CD14-positive monocyte (primary cell): ENCODE results near the genes INA and CFAP58.

GRCh38 chr10:103192399-103192776, 684 bp downstream of the NT5C2 start:
- CAGE, long polyA plus RNA = start-site peak on the plus strand at chr10:103192641-103192707, 135 and 205 reads in 2 replicates

- CAGE, long polyA plus RNA = no peak
Observed at GRCh38 chr10:103276543-103277261, at the start of gene INA. INA (plus strand) TSS chr10:103277138.

- CAGE, long polyA plus RNA = no peak
Observed at GRCh38 chr10:103394110-103394596, 2.1 kb downstream of the ATP5MK start.

- CAGE, long polyA plus RNA = no peak
Observed at GRCh38 chr10:103396942-103397290, 490 bp downstream of the PDCD11 start.

DNA sequence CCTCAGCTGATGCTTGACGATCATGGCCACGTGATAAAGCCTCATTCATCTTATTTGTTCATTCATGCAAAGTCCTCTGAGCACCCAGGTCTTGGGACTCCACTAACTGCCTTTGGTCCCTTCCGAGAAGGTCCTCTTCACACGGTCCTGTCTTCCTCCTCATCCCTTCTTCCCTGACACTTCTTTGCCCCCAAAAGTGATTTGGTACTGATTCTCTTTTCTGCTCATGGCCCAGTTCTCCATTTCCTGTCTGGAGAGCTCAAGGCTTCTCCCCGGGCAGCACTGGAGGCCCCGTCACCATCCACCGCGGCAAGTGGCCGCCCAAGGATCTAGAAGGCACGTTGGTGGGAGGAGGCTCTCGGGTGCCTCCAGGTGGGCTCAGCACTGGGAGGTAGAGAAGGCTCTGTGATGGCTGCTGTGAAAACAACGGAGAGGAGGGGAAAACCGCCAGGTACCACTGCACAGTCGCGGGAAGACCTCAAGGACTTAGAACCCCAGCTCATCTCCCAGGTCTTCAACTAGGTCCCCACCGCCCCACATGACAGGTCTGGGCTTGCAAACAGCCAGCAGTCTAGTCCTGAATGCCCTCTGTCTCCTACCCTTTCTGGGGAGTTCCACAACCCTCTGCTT, 134.4 kb downstream of the NEURL1 start:
- CAGE, long polyA plus RNA = no peak

DNA sequence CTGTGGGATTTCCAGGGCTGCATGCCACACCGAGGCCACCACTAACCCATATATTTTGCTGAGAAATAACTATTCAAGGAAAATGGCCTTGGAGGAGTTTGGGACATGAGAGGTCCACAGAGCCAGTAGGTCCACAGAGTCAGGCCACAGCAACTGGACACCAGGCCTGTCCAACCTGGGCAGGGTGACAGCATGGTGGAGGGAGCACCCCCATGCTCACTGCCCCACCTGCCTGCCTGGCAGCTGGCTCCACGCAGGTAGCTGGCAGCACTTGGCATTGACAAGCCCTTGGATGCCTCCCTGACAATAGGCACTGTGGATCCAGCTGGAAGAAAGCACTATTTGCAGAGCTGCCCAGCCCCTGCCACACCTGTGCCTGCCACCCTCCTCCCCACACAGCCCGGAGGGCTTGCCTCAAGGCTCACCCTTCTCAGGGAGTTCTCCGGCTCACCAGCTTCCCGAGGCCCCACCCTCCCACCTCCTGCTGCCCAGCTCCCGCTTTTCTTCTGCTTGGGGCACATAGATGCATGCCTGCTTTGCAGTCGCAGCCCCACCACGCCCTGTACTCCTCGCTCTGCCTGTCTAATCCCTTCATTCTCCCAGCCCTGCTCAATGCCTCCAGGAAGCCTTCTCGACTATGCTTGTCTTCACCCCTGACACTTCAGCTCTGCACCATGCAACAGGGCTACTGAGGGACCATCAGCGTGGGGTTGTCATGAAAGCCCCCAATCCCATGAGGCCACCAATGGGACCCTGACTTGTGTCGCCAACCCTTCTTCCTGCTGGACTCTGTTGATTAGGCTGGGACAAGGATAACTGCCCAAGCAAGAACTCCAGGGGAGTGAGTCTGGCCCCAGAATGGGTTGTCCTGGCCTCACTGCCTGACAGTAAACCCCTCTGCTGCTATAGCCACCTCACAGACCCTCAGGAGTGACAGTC, 160.2 kb downstream of the NEURL1 start:
- CAGE, long polyA plus RNA = no peak

- CAGE, long polyA plus RNA = no peak
Observed at GRCh38 chr10:103691977-103692352, 163.4 kb downstream of the SH3PXD2A start.

- CAGE, long polyA plus RNA = no peak
Observed at GRCh38 chr10:103776670-103777377, 78.6 kb downstream of the SH3PXD2A start.

DNA sequence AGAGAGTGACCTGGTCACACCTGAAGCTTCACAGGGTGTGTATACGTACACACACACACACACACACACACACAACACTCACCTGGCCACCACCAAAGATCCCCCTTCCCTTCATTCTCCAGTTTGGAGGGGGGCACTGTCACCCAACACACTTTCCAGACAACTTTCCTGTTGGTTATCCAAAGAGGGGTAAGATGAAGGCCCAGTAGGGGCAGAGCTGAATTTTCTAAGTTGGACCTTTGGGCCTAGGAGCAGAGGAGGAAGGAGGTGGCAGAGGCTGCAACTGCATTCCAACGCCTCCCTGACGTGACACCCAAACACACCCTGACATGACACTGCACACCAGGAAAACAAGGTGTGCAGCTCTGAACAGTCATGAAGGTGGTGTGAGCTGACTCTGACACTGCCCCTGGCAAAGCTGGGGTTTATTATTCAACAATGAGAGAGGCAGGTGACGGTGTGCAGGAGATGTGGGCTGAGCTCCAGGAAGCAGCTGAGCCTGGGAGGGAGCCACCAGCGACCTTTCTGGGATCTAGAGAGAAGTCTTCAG, 65.8 kb downstream of the SH3PXD2A start:
- CAGE, long polyA plus RNA = no peak

DNA sequence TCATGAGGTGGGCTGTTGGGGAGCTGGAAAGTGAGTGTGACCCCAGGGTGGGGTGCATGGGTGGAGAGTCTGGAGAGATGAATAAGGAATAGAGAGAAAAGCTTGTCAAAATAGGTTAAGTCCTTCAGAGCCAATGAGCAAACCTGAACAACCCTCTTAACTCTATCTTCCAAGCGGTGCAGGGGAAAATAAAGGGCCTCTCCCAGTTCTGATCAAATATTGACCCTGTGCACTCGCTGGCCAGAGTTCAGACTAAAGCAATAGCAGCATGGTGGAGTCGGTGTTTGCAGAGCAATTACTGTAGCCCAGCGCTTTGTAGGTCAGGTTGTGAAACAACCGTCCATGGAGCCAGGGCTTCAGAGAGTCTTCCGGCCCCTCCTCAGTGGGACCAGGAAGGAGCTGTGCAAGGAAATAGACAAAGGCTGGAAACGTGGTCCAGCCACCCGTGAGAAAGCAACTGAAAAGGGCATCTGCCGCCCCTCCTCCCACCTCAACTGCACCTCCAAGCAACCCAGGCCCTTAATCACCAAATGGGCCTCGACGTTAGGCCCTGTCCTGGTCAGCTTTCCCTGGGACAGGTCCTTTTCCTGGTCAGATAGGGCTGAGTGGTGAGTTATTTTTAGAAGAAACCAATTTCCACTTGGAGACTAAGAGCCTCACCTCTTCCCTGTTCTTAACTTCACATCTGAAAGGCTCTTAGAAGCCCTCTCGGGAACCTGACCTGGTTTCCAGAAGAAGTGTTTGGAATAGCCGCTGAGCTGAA, 61.1 kb downstream of the SH3PXD2A start:
- CAGE, long polyA plus RNA = no peak

DNA sequence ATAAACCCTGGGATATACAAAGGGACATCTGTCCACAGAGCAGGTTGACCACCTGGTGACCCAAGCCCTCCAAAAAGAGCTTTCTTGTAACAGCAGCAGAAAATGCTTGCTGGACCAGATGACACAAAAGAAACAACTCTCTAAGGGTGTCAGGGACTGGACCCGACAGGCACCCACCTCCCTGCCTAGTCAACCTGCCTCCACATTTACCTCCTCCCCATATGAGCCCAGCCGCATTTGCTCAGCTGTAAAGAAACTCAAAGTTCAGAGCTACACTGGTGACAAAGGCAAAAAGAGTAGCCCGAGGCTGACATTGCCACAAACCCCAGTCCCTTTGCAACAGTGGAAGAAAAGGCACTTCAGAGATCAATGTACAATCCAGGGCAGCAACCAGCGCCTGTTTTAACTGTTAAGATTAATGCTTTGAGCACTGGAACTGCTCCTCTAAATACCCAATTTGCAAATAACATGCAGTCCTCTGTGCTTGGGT, 1.5 kb downstream of the SH3PXD2A start:
- CAGE, long polyA plus RNA = no peak

- CAGE, long polyA plus RNA = no peak
Observed at GRCh38 chr10:103910759-103911758, 6.9 kb downstream of the STN1 start.

GRCh38 chr10:104005858-104006250, 38.9 kb downstream of the SLK start:
- CAGE, long polyA plus RNA = no peak

GRCh38 chr10:104021496-104022247, 54.7 kb downstream of the SLK start:
- CAGE, long polyA plus RNA = no peak

- CAGE, long polyA plus RNA = no peak
Observed at GRCh38 chr10:104059283-104060007, 26.2 kb downstream of the COL17A1 start.

DNA sequence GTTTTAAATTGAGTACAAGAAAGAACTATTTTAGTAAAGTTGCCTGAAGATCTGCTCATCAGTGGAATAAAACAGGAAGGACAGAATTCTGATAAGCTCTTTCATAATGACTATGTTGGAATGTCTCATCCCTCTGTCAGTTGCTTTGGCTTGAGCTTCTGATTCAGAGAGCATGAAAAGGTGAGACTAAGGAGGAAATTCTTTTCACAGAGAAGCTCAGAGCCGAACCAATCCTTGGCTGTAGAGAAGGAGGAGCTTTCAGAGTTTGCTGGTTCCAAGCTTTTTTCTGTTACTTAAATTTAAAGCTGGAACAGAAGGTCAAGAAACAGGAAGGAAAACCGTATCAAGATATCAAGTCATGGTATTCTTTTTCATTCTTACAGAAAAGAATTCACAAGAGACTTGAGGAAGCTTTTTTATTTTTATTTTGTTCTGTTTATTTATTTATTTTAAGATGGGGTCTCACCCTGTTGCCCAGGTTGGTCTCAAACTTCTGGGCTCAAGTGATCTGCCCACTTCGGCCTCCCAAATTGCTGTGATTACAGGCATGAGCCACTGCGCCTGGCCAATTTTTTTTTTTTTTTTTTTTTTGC, 24.1 kb downstream of the GSTO2 start:
- CAGE, long polyA plus RNA = no peak

GRCh38 chr10:104328330-104328838, 9.9 kb downstream of the ITPRIP start:
- CAGE, long polyA plus RNA = no peak

DNA sequence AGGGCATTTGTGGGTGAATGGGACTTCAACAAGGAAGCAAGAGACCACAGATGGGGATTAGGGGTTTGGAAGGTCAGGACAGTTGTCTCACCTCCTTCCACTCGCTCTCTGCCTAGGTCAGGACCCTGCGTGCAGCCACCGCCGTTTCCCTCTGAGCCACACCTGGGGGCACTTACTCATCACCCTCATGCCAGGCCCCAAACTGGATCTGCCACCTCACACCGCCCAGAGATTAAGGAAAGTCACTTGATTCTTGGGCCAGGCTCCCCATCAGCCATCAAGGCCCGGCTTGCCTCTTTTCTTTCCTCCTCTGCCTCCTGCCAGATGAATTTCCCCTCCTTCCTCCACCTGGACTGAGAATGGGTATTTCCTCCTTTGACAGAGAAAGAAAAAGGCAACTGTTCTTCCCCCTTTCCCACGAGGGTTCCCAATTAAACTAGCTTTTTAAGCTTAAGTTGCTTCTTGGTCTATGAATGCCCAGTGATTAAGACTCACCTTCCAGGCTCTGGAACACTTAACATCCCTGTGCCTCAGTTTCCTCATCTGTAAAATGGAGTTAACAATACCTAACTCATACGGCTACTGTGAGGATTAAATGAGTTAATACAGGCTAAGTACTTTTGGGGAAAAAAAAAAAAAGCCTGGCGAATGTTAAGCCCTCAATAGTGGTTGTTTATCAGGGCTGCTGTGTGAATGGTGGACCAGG, 2.8 kb downstream of the ITPRIP start:
- CAGE, long polyA plus RNA = no peak

GRCh38 chr10:104349514-104350220, 4.0 kb upstream of the CFAP58 start:
- CAGE, long polyA plus RNA = no peak

DNA sequence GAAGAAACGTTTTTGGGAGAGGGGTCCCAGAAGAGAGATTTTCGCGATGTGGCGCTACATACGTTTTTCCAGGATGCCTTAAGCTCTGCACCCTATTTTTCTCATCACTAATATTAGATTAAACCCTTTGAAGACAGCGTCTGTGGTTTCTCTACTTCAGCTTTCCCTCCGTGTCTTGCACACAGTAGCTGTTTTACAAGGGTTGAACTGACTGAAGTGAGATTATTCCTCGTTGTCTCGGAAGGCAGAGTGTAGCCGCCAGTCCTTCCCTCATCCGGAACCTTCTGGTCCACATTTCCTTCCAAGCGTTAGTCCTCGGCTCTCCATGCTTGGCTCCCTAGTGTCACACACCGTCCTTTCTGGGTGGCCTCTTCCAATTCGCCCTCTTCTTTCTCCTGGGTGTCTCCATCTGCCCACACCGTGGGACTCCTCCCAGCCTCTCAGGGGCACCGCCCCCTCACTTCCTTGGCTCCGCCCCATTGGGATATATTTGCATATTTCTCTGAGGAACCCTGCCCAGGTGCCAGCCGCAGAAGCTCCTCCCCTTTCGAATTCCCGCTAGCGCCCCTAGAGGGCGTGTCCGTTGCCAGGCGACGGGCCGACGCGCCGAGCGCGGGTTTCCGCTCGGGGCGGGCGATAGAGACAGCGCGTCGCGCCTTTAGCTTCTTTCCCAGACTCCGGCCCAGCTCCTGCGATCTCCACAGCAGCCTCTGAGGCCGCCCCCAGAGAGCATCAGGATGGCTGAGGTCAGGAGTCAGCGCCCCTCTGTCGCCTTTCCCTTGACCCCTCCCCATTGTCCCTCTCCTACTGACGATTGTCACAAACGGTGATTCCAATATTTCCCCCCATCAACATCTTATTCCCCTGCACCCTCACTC, at the start of gene CFAP58:
Gene CFAP58 (plus strand): TSS at position 673 of the 878 bp plus-strand sequence.
- CAGE, long polyA plus RNA = no peak